H4 (cell line): ENCODE measurements around the genes LRRC63 and ITM2B.

- RAMPAGE, long total RNA: no peak
Measured at GRCh38 chr13:45500514-45500983, 35.8 kb downstream of the COG3 start.

DNA sequence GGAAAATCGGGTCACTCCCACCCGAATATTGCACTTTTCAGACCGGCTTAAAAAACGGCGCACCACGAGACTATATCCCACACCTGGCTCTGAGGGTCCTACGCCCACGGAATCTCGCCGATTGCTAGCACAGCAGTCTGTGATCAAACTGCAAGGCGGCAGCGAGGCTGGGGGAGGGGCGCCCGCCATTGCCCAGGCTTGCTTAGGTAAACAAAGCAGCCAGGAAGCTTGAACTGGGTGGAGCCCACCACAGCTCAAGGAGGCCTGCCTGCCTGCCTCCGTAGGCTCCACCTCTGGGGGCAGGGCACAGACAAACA lies 29.7 kb upstream of the ERICH6B start:
- RAMPAGE, long total RNA: no peak

DNA sequence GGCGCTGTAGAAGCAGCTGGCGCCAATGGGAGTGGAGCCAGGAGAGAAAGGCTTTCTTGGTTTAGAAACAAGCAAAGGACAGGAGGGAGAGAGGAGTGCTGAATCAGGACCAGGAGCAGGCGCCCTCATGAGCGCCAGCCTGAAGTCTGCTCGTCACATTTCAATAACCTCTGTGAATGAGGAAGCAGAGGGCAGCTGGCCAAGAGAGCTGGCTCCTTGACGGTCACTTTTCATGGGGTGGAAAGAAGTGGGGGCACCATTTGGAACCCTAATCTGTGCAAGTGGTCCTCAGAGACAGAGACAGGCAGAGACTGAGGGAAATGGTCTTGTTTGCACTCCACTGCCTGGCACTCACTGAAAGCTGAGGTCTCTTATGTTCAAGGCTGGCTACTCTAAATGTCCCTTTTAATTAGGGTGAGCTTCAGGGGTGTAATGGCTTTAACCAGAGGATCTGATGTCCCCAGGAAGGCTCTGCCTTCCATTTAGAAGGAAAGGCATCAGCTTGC lies 3.5 kb downstream of the SIAH3 start:
- RAMPAGE, long total RNA: no peak

DNA sequence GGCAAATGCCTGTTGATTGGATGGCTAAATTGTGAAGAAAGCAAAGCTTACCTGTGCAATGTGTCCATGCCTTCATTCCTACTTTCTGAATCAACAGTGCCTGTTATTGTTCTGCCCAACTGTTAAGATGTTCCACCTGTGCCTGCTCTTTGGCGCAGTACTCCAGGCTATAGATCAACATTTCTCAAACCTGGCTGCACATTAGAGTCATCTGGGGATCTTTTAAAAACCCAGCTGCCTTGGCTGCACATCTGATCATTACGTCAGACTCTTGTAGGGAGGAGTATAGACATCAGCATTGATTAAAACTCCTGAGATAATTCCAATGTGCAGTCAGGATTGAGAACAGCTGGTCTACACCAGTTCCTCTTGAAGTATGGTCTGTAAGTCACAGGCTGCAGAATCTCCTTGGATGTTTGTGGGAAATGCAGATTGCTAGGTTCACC lies 16.2 kb upstream of the CPB2 start:
- RAMPAGE, long total RNA: no peak

DNA sequence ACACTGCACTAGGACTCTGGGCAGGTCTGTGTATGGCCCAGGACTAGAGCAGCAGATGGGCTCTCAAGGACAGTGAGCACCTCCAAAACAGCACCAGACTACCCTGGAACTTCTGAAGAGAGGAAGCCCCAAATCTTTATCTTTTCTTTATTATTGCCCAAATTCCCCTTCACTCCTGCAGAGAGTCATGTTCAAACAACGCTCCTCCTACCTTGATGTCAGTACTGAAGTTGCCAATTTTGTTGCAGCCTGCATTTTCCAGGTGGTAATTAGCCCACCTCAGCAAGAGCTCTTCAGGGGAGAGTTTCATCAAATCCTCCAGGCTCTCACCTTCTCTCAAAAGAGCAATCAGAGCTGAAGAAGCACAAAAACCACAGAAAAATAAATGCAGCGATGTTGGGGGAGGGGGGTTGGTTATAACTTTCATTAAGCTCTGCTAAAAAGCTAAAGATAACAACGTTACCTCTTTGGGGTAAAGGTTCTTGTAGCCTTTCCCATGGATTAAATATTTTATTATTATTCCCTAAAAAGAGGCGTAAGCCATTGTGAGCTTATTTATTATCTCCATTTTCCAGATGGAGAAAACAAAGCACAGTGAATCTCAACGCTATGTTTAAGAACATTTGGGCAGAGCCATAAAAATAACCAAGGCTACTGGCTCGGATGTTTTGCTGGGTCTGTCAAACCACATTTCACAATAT lies 31.1 kb downstream of the LCP1 start:
- RAMPAGE, long total RNA: no peak

- RAMPAGE, long total RNA: no peak
Measured at GRCh38 chr13:46154171-46154930, 27.6 kb downstream of the LCP1 start.

DNA sequence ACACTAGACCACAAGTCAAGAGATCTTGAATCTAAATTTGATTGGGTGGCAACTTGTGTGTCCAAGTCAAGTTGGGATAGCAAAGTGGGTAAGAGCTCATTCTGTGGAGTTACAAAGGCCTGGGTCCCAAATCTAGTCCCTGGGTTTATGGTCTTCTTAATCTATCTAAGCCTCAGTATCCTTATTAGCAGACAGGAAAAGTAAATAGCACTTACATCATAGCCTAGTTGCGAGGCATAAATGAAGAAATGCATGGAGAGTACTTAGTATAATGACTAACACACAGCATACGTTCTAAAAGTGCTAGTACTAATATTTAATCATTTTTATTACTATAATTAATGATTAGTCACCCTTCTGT lies 9.4 kb upstream of the LRRC63 start:
- RAMPAGE, long total RNA: no peak

- RAMPAGE, long total RNA: no peak
Measured at GRCh38 chr13:46211163-46212084, at the start of gene LRRC63. Gene LRRC63 (plus strand): TSS chr13:46211928.

- RAMPAGE, long total RNA: no peak
Measured at GRCh38 chr13:46369829-46370363, 17.2 kb downstream of the RUBCNL start.

DNA sequence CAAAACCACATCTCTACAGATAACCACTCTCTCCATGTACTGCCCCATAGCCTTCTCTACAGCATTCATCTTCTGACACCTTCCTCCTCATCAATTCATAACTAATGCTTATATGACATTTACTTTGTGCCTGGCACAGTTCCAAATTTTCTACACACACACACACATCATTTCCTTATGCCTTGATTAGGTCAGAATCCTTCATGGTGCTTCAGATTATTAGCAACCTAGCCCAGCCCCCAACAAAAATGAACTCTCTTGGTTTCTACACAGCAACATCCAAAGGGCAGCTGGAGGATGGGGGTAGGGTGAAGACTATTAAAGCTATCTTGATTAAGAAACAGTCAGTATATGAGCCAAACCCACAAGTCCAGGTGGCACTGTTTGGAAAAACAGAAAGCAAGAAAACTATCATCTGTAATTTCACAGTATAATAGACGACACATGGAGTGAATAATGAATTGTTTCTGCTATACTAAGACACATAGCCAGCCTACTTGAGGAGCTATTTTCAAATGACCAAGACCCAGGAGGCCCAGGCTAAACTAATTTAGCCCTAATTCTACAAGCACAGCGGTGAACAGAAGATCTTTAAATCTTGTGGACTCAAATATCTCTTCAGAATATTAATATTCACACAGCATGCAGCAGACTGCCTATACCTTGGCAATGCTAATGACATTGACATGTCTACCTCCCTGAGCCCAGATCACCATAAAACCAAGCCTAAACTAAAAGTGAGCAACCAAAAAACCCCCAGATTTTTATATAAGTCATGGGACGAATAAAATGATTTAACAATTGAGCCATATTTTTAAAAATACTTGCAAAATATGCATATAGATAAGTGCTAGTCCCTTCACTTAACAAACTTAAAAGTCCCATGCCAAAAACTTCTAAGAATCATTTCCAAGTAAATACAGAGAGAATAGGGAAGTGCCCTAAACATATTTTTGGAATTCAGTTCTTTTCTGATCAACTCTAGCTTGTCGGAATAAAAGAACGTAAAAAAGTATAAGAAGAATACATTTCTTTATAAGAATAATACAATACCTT lies 3.4 kb downstream of the RUBCNL start:
- RAMPAGE, long total RNA: no peak

DNA sequence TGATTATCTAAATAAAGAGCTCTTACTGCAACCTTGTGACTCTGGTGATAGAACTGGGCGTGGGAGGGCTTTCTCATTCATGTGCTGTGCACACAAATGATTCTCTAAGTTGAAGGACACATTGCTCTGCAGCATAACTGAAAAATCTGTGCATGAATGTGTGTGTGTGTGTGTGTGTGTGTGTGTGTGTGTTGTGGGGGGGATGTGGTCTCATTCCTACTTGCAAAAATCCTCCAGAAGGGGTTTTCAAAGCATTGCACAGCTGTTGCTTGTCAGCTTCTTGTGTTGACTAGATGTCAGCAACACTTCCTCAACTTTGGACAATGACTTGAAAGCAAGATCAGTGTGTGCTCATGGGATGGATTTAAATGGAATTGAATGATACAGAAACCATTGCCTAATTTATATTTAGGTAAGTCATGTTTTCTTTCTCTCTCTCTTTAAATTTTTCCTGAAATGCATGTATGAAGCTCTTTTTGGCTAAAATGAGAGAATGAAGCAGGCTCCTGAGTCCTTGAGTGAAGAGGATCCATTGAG lies 22.5 kb downstream of the LRCH1 start:
- RAMPAGE, long total RNA: no peak

DNA sequence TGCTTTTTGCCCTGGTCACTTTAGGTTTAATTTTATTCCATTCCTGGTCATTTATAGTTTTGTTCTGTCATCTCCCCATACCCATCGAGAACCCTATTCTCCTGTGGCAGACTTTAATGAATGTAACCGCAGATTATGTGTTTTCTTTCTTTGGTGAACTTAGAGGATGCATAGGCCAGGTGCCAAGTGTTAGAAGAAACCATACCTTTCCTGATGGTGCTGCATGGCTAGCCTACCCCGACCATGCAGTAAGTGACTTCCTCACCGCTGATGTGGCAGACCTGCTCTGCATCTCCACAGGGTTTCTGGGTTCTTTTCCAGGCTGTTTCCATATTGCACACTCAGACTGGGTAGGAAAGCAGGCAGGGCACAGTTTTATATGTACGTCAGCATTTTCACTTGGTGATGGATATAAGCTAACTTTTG lies 42.1 kb downstream of the LRCH1 start:
- RAMPAGE, long total RNA: no peak

GRCh38 chr13:46641476-46642161 lies 88.6 kb downstream of the LRCH1 start:
- RAMPAGE, long total RNA: no peak

GRCh38 chr13:48038605-48039165 lies 1.2 kb downstream of the NUDT15 start:
- RAMPAGE, long total RNA: no peak

DNA sequence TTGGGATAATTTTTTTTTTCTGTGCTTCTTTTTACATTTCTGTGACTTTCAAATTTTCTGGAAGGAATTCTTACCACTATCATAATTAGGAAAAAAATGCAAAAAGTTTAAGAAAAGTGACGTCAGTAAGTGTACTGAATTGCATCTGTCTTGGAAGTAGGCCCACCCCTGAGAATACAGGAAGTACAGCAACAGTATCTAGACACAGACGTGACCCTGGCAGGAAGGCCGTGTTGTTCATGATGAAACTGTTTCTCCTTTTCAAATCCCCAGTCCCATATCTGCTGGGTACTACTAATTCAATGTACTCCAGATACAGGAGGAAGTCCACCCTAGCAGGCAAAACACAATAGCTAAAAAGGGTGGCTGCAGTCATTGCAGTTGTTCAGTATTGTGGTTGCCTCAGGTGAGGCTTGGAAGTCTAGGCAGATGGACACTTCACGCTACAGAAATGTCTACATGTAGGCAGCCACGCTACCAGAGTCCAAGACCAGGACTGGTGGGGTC lies 49.5 kb upstream of the MED4 start:
- RAMPAGE, long total RNA: no peak

DNA sequence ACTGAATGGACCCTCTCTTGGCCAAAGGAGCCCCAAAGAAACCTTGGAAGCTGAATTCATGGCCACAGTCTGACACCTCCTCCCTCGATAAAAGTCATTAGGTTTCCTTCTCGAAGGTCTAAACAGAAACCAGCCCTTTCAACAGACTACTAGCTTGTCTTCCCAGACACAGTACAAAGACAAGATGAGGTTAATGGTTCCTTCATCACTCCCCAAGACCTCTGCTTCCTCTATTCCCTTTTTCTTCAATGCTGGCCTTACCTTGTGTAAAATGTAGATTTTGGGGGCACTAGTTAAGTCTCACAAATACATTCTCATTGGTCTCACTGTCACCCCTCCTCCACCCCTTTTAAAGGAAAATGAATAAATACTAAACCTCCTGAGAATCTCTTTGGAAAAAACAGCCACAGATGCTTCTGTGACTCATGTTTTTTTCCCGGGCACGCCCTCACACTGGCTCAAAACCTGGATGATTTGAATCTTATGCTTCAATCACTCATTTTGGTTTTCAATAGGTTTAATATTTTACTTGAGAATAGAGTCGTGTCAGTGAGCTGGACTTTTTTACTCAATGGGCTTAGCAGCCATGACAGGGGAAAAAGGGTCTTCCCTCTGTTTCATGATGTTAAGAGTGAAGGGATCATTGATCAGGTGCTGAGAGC lies 65.9 kb upstream of the MED4 start:
- RAMPAGE, long total RNA: no peak

GRCh38 chr13:48232886-48233565 lies at the start of gene ITM2B:
Gene ITM2B (plus strand): TSS chr13:48233206.
- RAMPAGE, long total RNA: no peak

- RAMPAGE, long total RNA: no peak
Measured at GRCh38 chr13:48233566-48233957, 556 bp downstream of the ITM2B start.

DNA sequence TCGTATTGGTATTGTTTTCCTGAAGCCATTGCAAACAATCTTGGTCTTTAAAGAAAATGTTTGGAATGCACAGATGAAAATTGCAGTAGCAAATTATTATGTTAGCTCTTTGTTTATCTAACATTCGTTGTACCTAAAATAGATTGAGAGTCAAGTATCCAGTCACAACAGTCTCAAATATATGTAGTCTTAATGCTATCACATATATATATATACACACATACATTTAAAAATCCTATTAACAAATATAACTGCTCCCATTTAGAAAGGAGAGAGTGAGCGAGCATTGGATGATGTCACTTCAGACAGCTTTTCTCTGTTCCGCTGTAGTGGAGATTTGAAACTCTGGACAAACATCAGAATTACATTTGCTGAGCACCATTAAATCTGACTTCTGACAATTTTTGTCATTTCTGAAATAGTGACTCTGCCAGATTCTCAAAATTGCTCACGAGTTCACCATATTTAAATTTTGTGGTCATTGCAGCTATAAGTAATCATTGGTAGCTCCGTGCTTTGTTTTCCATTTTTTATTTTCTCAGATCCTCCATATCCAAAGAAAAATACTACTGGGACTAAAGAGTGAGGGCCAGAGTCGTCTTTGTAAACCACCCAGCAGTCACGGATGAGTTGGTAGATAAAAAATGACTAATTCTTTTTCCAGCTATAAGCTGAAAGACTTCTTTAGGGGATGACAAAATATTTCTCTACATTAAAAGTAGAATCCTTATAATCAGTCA lies 2.0 kb downstream of the ITM2B start:
- RAMPAGE, long total RNA: no peak

GRCh38 chr13:48262203-48262901 lies 29.3 kb downstream of the ITM2B start:
- RAMPAGE, long total RNA: no peak